ENCODE results near the genes C1RL, CLEC4C, C3AR1, CLEC6A and CLEC4E.

DNA sequence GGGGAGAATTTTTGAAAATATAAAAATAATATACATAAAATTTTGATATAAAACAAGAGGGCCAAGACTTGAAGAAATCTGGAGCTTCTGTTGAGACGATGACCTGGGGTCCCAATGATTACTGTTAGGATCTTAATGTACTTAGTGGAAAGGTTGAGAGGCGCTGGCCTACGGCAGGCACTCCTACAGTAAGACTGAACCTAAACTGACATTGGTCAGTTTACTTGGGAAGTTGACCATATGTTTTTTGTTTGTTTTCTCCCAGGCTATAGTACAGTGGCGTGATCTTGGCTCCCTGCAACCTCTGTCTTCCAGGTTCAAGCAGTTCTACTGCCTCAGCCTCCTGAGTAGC is 12.3 kb downstream of the LPCAT3 start:
- RAMPAGE, long total RNA = no peak
- RRBS = no CpG with 5 or more reads among the region's 4 CpGs

DNA sequence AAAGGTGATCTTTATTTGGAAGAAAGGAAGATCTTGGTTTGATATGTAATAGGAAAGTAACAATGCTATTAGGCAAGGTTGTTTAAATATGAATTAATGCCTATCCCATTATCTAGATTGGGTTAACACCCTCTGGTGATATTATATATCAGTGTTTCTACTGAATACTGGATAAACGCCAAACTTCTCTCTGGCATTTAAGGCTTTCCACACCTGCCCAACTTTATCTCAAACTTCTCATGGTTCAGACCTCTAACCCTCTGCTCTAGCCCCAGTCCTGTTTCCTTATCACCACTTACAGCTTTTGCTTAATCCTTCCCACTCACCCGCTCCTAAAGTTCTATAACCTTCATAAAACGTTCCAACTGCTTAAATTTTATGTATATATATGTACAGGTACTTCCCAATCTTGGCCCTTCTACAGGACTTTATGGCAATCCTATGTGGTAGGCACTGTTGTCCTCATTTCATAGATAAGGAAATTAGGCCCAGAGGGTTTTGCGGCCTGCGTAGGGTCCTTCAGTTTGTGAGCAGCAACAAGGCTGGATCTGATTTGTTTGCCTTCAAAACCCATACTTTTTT is 1.3 kb downstream of the LPCAT3 start:
- RAMPAGE, long total RNA = no peak
- RRBS = no CpG with 5 or more reads among the region's 5 CpGs

- RAMPAGE, long total RNA = no peak
- RRBS = no CpG with 5 or more reads among the region's 2 CpGs
Observed at GRCh38 chr12:7107489-7107882, 1.5 kb downstream of the C1RL start.

DNA sequence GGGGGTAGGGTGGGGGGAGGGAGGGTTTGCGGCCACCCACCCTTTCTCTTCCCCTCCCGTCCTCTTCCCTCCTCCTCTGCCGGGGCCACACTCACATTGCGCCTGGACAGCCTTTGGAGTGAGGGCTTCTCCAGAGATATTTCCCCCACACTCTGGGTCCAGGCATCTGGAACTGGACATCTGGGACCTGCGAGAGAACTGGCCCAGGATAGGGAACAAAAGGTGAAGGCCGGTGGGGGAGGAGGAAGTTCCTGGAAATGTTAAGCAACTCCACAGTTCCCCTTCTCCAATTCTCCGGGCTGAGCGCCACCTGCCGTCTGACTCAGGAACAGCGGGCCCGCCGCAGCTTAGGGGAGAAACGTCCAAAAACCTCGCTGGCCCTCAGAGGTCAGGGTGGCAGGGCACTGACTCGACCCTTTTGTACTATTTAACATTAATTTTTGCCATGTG is at the start of gene C1RL:
Gene C1RL (minus strand): TSS at position 200 of the 450 bp plus-strand sequence.
- RAMPAGE, long total RNA = start-site peak on the minus strand centred at position 163 of the sequence, 86 bp wide, 305 and 40 reads in 2 replicates
- RRBS = 0% methylated on average over 1 of the region's 15 CpGs

GRCh38 chr12:7122275-7123510 is 6.0 kb downstream of the RBP5 start:
- RAMPAGE, long total RNA = no peak
- RRBS = no CpG with 5 or more reads among the region's 11 CpGs

DNA sequence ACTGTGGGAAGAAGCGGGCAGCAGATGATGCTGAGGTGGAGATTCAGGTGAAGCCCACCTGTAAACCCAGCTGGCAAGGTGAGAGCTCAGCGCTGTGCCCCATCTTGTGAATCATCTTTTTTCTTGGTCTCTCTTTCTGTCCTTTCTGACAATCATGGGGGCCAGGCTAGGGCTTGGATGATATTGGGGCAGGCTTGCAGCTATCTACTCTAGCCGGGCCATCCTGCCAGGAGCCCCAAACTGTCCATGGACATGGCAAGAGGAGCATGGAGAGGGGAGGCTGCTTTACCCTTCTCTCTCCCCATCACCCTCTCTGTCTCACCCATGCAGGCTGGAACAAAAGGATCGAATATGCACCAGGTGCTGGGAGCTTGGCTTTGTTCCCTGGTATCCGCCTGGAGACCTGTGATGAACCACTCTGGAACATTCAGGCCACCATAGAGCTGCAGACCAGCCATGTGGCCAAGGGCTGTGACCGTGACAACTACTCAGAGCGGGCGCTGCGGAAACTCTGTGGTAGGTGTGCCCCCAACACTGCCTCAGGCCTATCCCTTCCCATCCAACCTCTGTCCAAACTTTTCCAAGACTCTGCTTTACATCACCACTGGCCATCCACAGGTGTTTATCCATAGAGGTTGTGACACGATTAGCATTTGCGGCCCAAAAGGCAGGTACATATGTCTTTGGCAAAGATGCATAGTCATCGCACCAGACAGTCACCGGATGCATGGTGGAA is 5.9 kb downstream of the CLSTN3 start:
- RAMPAGE, long total RNA = no peak
- RRBS = no CpG with 5 or more reads among the region's 13 CpGs

DNA sequence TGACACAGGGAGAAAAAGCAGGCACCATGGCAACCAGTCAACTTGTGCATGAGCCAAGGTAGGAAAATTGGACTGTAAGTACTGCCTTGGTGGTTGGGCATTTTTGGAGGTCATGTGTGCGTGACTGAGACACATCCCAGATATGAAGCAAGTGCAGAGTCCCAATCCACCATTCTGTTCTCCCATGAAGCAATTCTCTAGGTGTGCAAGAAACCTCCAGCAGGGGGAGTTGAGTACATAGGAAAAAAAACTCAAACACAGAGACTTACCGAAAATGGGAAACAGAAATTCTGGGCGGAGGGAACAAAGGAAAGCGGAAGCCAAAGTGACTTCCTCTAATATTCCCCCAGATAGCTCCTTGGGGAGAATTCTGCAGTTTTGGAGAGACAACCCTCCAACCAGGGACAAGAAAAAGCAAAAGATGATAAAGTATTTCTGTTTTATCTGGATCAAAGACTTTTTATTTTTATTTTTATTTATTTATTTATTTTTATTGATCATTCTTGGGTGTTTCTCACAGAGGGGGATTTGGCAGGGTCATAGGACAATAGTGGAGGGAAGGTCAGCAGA is 76.9 kb downstream of the APOBEC1 start:
- RAMPAGE, long total RNA = no peak
- RRBS = no CpG with 5 or more reads among the region's 4 CpGs

DNA sequence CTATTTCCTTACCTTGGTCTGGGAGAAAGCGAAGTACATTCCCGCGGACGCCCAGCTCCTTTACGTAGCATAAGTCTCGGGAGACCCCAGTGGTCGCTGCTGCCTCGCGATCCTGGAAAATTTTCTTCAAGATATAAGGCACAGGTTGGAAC is 250 bp downstream of the GDF3 start:
- RAMPAGE, long total RNA = no peak
- RRBS = no CpG with 5 or more reads among the region's 9 CpGs

DNA sequence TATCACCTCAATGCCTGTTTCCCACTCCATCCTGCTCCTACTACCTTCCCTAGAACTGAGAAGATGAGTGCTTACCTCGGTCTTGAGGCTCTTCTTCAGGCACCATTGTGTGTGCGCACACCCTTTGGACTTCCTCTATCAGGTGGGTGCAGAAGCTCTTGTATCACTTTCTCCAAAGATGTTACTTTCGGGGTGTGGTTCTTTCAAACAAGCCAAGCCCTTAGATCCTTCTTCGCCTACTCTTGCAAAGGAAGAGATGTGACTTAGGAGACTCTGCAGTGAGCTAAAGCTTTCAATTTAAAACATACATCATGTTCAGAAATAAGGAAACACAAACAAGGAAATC is at the start of gene CLEC4C:
Gene CLEC4C (minus strand): TSS at position 133 of the 346 bp plus-strand sequence.
- RAMPAGE, long total RNA = no peak
- RRBS = no CpG with 5 or more reads among the region's 4 CpGs

DNA sequence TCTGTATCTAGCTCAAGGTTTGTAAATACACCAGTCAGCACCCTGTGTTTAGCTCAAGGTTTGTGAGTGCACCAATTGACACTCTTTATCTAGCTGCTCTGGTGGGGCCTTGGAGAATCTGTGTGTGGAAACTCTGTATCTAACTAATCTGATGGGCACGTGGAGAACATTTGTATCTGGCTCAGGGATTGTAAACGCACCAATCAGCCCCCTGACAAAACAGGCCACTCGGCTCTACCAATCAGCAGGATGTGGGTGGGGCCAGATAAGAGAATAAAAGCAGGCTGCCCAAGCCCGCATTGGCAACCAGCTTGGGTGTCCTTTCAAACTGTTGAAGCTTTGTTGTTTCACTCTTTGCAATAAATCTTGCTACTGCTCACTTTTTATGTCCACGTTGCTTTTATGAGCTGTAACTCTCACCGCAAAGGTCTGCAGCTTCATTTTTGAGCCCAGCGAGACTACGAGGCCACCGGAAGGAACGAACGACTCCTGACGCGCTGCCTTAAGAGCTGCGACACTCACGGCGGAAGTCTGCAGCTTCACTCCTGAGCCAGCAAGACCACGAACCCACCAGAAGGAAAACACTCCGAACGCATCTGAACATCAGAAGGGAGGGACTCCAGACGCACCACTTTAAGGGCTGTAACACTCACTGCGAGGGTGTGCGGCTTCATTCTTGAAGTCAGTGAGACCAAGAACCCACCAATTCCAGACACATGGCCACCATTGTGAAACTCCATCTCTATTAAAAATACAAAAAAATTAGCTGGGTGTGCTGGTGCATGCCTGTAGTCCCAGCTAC is 9.8 kb downstream of the SLC2A14 start:
- RAMPAGE, long total RNA = no peak
- RRBS = no CpG with 5 or more reads among the region's 22 CpGs

GRCh38 chr12:8036934-8037532 is 4.5 kb downstream of the FOXJ2 start:
- RAMPAGE, long total RNA = no peak
- RRBS = no CpG with 5 or more reads among the region's 12 CpGs

GRCh38 chr12:8052577-8053092 is 13.5 kb downstream of the C3AR1 start:
- RAMPAGE, long total RNA = no peak
- RRBS = no CpG with 5 or more reads among the region's 9 CpGs

DNA sequence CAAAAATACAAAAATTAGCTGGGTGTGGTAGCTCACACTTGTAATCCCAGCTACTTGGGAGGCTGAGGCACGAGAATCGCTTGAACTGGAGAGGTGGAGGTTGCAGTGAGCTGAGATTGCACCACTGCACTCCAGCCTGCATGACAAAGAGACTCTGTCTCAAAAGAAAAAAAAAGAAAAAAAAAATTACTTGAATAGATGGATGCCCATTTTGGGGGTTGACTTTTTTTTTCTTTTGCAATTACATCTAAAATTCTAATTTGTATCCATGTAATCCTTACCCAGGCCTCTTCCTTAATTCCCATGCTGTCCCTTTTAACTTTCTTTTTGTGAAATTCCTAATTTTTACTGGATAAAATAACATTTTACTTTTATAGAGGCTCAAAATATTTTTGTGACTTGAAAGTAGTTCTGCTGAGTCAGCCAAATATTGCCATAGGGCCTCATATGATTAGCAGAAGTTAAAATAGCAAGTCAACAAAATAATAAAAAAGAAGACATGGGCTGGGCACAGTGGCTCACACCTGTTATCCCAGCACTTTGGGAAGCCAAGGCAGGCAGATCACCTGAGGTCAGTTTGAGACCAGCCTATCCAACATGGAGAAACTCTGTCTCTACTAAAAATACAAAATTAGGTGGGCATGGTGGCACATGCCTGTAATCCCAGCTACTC is 2.1 kb downstream of the C3AR1 start:
- RAMPAGE, long total RNA = no peak
- RRBS = no CpG with 5 or more reads among the region's 2 CpGs

DNA sequence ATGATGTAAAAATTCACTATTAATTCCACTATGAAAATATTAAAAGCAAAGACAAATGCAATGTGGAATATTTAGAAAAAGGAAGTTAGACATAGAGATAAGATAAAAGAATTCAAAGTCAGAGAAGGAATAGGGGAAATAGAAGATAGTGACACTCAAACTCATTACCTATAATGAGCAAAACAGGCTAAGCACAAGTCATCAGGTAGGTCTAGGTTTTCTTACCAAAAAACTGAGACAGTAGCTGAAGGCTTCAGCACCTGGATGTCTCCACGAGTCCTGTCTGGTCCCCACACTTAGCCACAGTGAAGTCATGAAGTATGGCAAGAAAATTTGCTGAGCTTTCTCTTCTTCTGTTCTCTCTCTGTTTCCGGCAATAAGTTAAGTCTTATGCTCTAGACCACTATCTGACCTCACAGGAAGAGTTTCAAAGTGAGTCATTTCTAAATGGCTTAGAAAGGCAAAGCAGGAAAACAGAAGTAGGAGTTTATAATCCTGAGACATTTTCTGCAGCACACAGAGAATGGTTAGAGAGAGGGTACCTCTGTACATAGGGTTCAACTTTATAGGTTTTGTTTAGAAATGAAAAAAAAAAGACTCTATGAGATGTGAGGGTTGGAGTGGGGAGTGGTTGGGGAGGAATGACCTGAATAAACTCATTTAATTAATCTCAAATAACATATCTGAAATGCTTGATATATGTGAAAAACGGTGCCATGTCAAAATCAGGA is at the start of gene C3AR1:
Gene C3AR1 (minus strand): TSS at position 307 of the 731 bp plus-strand sequence.
- RAMPAGE, long total RNA = no peak
- RRBS = no CpG with 5 or more reads among the region's 3 CpGs

DNA sequence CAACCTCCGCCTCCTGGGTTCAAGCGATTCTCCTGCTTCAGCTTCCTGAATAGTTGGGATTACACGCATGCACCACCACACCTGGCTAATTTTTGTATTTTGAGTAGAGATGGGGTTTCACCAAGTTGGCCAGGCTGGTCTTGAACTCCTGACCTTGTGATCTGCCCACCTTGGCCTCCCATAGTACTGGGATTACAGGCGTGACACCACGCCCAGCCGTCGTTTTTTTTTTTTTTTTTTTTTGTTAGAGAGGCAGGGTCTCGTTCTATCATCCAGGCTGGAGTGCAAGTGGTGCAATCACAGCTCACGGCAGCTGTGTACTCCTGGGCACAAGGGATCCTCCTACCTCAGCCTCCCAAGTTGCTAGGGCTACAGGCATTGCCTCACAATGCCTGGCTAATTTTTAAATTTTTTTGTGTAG is 1.4 kb downstream of the NECAP1 start:
- RAMPAGE, long total RNA = no peak
- RRBS = no CpG with 5 or more reads among the region's 9 CpGs

DNA sequence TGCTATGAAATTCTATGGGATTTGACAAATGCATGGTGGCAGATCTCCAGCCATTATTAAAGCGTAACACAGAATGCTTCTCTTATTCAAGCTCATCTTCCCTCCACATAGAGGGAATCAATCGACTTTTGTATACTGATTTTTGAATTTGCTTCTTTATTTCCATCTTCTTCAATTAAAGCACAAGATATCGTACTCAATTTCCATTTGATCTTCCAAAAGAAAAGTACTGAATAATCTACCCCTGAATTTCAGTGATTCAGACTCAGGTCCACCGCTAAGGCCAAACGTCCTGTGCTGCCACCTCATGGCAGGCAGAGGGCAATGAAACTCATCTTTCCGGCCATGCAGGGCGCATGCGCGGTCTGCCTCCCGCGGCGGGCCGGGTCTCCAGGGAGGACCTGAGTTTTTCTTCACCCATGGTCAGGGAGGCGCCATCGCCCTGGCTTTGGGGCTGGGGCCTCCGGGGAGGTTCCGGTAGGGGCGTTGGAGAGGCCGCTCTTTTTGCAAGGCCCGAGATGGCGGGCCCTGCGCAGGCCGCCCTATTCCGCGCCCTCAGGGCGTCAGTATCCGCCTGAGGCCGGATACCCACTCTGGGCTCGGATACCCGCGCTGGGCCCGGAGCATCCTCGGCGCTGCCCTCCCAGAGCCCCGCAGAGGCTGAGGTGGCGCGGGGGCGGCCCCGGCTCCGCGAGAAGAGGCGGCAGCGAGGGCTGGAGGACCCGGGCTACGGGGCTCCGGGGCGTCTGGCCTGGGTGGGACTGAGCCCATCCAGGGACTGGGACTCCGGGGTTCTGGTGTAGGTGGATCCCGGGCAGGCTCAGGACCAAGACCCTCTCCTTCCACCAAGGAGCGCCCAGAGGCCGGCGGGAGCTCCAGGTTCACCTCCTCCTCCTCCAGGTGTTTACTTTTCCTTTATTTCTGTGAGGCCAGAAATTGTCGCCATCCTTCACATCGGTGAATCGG is 23.3 kb downstream of the ZNF705A start:
- RAMPAGE, long total RNA = no peak
- RRBS = 3% methylated on average over 6 of the region's 55 CpGs

GRCh38 chr12:8242689-8243087 is 15.3 kb upstream of the FAM90A1 start:
- RAMPAGE, long total RNA = no peak
- RRBS = no CpG with 5 or more reads among the region's 43 CpGs

DNA sequence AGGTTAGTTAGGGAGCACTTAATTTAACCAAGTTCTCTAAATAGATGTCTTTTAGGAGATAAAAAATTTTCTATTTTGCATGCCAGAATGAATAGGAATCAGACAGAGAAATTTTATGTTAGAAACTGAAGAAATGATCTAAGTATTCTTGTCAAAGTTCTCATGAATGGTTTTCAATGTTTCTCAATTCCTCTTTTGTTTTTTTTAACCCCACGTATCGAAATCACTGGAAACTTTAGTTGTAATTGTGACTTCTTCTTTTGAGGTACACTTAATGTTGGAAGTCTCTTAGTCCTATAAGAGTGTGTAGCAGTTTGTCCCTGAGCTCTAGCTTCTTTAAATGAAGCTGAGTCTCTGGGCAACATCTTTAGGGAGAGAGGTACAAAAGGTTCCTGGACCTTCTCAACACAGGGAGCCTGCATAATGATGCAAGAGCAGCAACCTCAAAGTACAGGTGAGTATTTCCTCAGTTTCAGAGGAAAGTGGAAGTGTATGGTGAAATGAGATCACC is at the start of gene CLEC6A:
Gene CLEC6A (plus strand): TSS at position 274 of the 511 bp plus-strand sequence.
- RAMPAGE, long total RNA = no peak
- RRBS = no CpG with 5 or more reads among the region's 2 CpGs

- RAMPAGE, long total RNA = no peak
- RRBS = no CpG with 5 or more reads among the region's 4 CpGs
Observed at GRCh38 chr12:8540703-8541383, at the start of gene CLEC4E. Gene CLEC4E (minus strand): TSS chr12:8540905.

GRCh38 chr12:8658452-8658806 is 4.2 kb downstream of the MFAP5 start:
- RAMPAGE, long total RNA = no peak
- RRBS = no CpG with 5 or more reads among the region's 1 CpG

All from epithelial cell of alveolus of lung (primary cell).